ENCODE measurements around a stretch of chr19.

- PRO-cap = bidirectional peak, plus-strand start at chr19:3375038, minus-strand start at chr19:3374913
Measured at GRCh38 chr19:3374420-3375207, 8.2 kb downstream of the NFIC start.

DNA sequence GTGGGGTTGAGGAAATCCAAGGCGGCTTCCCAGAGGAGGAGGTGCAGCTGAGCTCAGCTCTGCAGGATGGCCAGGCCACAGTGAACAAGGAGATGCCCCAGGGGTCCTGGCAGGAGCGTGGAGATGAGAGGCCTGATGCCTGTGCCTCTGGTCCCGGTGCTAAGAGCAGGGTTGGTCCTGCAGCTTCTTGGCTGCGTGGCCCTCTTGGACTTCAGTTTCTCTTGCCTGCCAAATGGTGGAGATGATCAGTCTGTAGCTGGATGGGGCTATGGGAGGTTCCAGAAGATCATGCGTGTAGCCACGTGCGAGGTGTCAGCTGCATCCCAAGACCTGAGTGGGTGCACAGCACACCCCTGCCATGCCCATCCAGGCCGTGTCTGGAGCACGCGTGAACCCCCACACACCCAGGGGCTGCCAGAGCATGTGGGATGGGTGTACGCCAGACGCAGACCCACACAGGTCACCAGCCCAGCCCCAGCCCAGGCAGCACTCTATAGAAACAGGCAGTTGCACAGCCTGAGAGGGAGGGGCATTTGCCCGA is 17.0 kb downstream of the NFIC start:
- PRO-cap = bidirectional peak, plus-strand start at position 321 of the sequence, minus-strand start at position 223 of the sequence

DNA sequence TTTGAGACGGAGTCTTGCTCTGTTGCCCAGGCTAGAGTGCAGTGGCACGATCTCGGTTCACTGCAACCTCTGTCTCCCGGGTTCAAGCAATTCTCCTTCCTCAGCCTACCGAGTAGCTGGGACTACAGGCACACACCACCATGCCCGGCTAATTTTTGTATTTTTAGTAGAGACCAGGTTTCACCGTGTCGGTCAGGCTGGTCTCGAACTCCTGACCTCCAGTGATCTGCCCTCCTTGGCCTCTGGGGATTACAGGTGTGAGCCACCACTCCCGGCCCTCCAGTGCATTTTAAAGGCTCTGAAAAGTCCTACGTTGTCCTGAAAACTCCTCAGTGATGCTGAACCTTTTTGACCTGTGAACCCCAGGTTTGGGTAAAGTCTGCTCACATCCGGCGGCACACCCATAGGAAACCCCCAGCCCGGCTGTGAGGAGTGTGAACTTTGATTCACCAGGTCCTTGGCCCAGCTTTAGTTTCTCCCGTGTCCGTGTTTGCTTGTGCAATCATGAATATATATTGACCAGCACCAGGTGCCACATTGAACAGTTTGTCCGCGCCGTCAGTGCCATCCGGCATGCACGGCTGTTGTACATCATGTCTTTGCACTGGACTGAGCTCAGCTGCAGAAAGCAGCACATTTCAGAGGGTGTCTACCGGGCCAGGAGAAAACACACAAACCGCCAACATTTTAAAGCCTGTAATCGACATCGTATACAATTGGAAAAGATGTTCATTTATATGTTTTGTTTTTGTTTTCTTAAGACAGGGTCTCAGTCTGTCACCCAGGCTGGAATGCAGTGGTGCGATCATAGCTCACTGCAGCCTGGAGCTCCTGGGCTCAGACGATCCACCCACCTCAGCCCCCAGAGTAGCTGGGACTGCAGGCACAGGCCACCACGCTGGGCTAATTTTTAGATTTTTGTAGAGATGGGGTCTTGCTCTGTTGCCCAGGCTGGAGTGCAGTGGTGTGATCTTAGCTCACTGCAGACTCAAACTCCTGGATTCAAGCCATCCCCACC is 45.3 kb downstream of the NFIC start:
- PRO-cap = bidirectional peak, plus-strand start at position 641 of the sequence, minus-strand start at position 486 of the sequence

DNA sequence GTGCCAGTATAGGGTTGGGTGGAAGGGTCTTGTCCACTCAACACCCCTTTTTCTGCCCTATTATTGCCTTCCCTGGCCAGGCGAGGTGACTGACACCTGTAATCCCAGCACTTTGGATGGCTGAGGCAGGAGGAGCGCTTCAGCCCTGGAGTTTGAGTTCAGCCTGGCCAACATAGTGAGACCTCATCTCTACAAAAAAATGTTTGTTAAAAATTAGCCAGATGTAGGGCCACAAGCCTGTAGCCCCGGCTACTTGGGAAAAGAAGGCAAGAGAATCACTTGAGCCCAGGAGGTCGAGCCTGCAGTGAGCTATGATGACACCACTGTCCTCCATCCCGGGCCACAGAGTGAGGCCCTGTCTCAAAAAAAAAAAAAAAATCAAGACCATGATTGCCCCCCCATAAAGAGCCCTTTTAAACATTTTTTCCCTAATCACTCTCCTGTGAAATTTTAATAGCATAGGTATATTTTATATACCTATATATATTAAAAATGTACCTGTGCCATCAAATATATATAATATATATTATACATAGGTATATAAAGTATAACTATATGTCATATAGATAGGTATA is 49.5 kb downstream of the NFIC start:
- PRO-cap = no peak

- PRO-cap = no peak
Measured at GRCh38 chr19:3462459-3463321, 17.6 kb downstream of the SMIM24 start.

GRCh38 chr19:3465727-3466663 is 14.3 kb downstream of the SMIM24 start:
- PRO-cap = unidirectional peak, plus-strand start at chr19:3466301

GRCh38 chr19:3527884-3528855 is 10.8 kb upstream of the TEKTIP1 start:
- PRO-cap = no peak

- PRO-cap = bidirectional peak, plus-strand start at chr19:3553077, minus-strand start at chr19:3552966
Measured at GRCh38 chr19:3552746-3553494, 4.5 kb downstream of the MFSD12 start.

- PRO-cap = no peak
Measured at GRCh38 chr19:3608085-3609115, 1.7 kb upstream of the TBXA2R start.

DNA sequence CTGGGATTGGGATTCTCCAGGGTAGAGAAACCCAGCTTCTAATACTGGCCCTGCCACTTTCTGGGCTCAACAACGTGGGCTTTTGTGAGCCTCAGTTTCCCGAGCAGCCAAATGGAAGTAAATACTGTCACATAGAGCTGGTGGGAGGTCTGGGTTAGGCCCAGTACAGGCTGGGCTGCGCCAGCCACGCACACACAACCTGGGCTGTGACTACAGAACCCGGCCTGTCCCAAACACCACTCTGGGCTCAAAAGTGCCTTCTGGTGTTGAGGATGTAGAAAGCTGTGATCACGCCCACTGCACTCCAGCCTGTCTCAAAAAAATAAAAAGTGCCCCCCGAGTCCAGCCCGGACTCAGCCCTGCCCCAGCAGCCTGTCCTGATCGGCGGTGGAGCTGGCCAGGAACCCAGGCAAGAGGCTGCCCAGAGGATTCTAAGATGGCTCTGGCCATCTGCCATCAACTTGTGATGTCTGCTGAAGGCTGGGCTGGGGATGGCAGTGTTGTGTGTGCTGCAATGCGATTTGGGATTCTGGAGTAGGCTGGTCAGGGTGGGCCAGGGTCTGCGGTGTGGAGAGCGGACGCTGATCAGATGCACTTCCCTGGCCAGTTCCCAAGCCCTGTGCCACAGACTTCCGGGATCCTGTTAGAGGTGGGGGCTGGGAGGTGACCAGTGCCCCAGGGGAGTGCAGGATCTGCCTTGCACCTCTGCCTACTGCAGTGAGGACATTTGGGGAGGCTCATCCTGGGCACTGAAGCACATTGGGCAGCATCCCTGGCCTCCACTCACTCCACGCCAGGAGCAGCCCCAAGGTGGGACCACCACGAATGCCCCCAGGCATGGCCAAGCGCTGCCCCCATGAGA is 3.0 kb upstream of the TBXA2R start:
- PRO-cap = no peak

DNA sequence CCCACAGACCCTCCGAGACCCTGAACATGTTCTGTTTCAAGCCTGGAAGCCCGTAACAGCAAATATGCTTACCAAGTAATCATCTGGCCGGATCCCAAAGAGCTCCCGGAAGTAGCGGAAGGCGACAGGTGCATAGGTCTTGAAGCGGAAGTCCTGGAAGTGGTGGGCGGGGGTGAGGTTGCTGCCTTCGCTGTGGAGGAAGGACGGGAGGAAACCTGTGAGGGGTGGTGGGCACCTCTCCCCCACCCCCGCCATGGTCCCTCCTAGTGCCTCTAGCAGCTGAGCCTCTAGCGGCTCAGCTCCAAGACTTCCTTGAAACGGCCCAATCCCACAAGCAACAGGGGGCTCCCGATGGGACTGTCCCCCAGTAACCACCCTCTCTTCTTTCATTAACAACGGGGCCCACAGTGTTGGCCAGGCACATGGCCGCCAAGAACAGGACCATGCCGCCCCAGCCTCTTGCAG is 34.3 kb upstream of the CACTIN start:
- PRO-cap = no peak

GRCh38 chr19:3949583-3950827 is 17.1 kb downstream of the NMRK2 start:
- PRO-cap = no peak

DNA sequence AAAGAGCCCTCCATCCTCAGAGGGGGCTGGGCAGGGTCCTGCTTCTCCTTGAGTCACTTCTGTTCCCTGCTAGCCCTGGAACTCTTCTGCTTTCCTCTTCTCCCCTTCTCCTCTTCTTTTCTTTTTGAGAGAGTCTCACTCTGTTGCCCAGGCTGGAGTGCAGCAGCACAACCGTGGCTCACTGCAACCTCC is 19.0 kb downstream of the NMRK2 start:
- PRO-cap = no peak

- PRO-cap = no peak
Measured at GRCh38 chr19:3979172-3980237, 5.8 kb downstream of the EEF2 start.

- PRO-cap = no peak
Measured at GRCh38 chr19:3981538-3982085, 3.7 kb downstream of the EEF2 start.

GRCh38 chr19:3982516-3983432 is 2.5 kb downstream of the EEF2 start:
- PRO-cap = no peak

GRCh38 chr19:4036919-4037748 is 29.6 kb downstream of the ZBTB7A start:
- PRO-cap = no peak

GRCh38 chr19:4046940-4047469 is 19.7 kb downstream of the ZBTB7A start:
- PRO-cap = no peak

DNA sequence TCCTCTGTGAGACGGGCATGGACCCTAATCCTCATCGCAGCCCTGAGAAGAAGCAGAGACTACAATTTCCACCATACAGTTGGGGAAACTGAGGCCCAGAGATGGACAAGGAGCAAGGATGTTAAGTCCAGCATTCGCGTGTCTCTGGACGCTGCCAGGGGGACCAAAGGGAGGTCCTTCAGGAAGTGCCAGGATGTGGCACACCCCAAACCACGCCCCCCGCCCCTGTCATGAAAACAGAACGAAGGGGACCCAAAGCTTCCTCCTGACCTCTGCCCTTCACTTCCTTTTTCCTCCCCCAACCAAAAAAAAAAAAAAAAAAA is 2.6 kb upstream of the ZBTB7A start:
- PRO-cap = no peak

DNA sequence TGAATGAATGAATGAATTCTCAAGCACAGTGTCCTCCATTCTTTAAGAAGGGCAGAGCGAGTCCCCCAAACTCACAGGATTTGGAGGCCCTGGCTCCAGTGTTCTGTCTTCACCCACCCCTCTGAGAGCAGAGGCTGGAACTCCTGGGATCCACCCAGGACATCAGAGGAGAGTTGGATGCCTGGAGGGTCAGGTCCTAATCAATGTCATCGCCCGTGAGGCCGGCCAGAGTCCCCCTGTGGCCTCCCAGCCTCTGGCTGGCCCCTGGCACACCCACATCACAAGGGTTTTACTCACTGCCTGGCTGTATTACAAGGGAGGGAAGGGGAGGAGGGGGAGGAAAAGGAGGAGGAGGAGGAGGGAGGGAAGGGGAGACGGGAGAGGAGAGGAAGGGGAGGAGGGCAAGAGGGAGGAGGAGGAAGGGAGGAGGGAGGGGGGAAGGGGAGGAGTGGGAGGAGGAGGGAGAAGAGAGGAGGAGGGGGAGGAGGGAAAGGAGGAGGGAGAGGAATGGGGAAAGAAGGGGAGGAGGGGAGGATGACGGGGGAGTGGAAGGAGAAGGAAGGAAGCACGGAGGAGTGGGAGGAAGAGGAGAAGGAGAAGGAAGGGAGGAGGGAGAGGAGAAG is 8.5 kb upstream of the CREB3L3 start:
- PRO-cap = no peak

Data from right common carotid artery plus branches (tissue), 1 donor.